GM12892 (cell line): ENCODE data around the genes GSK3B and POLQ.

DNA sequence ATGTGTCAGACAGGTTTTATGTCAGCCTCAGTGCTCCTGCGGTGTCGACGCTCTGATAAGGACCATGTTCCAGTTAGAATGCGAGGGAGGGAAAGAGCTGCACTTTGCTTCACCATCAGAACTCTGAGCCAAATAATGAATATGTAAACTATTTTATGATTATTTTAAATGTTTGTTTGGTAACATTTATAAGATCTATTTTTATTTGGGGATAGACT lies 45.1 kb downstream of the TMEM39A start:
- RRBS, result no CpG with 5 or more reads among the region's 4 CpGs

- RRBS, result no CpG with 5 or more reads among the region's 5 CpGs
Measured at GRCh38 chr3:119589082-119589608, 8.5 kb upstream of the PLA1A start.

DNA sequence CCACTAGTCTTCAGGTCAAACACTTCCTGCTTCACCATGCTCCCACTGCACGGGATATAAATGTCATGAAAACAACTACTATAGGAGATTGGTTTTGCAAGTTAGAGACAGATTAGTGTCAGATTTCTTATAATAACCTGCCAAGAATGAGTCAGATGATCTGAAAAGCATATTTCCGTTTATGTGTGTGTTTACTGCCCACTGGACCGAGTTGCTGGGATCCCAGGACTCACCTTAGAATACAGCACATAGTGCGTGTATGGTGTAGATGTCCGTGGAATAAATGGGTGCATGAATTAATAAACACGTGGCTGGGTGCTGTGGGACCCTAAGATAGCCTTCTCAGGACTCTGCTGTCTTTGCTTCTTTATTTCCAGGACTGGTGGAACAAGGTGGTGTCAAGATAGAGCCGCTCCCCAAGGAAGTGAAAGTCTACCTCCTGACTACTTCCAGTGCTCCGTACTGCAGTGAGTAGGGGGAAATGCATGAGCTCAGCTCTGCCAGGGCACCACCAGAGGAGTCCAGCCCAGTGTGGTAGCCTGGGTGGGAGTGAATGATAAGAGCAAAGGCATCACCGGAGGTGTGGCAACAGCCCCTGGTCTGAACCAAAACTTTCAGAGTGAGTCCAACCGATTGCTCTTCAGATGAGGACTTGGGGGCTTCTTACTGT lies 21.6 kb downstream of the PLA1A start:
- RRBS, result no CpG with 5 or more reads among the region's 10 CpGs

DNA sequence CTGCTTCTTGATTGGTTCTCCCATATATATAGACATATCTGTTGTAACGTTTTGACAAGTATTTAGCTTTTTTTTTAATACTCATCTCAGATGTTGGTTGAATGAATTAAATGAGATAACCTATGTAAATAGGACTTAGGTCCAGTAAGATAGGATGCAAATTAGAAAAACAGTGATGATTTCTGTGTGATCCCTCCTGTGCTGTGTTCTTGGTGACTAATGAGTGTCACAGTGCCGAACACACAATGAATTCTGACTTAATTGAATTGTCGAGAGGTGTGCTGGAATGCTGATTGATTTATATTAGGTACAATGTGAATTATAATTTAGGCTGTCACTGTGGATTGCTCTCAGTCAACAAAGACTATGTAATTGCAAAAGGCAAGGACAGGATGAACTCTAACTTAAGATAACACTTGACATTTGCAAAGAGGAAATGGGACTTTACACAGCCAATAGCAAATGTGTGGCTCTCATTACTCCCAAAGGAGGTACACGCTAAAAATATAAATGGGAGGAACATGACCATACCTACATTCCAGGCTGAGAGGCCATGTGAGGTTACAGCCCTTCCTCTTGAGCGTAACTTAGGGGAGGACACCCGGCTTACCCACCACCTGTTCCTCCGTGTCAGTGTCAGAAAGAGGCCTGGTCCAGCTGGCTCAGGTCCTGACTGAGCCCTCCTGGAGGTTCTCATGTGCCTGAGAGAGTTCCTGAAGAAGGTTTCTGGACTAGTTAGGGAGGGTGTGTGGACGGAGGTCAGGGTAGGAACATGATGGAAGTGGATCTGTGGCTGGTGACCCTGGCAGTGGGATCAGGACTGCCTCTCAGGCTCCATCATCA lies 8.2 kb downstream of the POPDC2 start:
- RRBS, result no CpG with 5 or more reads among the region's 8 CpGs

DNA sequence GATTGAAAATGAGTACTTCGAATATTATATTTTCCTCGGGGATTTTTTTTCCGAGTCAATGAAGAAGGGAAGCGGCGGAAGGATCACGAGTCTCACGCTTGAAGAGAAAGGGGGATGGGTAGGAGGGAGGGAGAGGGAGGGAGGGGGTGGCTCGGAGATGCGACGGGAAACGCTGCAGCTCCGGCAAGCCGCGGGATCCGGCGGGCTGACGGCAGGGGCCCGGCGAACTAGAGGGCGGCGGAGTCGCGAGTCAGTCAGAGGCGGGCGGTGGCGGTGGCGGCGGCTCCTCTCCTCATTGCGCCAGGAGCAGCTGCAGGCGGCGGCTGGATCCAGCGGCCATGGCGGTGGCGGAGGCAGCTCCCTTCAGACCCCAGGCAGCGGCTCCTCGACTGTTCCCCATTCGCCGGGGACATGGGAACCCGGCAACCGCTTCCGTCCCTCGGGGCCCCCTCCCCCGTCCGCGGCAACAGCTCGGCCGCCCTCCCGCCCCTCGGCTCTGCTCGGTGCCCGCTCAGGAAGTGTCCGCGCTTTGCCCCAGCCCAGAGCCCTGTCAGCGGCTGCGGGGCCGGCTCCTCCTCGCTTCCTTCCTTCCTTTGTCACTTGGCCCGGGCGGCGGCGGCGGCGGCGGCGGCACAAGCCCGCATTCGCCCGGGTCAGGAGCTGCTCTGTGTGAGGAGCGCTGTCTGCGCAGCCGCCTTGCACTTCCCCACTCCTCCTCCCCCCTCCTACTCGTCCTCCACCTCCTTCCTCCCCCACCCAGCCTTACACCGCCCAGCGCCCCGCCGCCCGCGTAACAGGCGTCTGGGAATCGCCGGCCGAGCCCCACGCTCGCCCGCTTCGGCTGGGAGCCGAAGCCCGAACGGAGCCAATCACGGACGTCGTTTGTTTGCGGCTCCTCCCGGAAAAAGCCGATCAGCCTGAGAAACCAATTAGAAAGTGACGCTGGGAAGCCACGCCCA lies at the start of gene GSK3B:
Gene GSK3B (minus strand): TSS at position 671 of the 959 bp plus-strand sequence.
- RRBS, result under 1% methylated on average over 16 of the region's 97 CpGs

GRCh38 chr3:120159867-120160655 lies 65.8 kb upstream of the GSK3B start:
- RRBS, result no CpG with 5 or more reads among the region's 5 CpGs

DNA sequence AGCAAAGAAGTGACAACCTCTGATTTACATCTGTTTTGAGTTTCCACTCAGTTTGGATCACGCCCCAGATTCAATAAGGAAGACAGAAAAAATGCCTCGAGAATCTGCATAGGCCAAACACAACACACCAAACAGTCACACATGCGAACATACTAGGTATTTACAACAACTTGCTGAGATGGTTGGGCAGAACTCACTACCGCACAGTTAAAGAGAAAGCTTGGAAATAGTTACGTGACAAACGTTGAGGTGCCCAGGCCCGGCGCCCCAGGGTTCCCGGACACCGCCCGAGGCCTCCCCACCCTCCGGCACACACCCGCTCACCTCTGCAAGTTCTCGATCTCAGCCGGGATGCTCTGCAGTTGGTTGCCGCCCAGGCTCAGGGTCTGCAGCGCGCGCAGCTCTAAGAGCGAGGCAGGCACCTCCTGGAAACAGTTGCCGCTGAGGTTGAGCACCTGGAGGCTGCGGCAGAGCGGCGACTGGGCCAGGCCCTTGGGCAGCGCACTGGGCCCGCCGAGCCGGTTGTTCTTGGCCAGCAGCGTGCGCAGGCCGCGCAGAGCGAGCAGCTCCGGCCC lies 647 bp downstream of the LRRC58 start:
- RRBS, result under 1% methylated on average over 10 of the region's 34 CpGs

DNA sequence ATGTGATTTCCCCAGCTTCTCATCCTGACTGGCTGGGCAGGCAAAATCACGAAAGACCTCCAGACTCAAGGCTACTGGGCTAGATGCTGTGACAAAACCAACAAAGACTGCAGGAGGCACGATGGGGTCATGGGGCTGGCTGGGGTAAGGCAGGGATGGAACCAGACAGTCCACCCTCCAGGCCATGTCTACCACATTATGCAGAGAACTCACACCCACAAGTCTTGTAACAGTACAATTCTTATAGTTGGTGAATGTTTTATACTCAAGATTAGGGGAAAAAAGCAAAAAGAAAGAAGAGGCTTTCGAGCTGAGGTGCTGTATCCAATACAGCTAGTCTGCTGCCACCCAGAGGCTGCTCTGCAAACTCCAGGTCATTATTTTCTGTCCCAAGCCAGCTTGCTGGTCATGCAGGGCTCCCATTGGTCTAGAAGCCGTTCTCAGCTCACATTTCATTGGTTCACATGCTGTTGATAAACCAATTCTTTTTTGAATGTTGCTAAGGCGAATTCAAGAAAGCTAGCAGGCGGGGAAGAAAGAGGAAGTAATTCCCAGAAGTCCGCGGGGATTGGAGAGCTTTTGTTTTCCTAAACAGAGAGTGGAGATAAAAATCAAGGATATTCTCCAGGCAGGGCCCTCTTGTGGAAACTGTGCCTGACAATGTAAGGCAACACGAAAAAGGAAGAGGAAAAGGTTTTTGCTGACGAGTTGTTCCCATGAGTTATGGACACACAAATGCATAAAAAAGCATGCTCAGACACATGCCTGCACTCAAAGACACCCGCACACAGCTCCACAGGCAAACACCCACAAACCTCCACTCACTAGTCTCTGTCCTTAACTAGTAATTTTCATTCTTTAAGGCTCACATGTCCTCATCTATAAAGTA lies 33.5 kb downstream of the FSTL1 start:
- RRBS, result no CpG with 5 or more reads among the region's 11 CpGs

- RRBS, result no CpG with 5 or more reads among the region's 3 CpGs
Measured at GRCh38 chr3:120431974-120432634, 18.7 kb downstream of the FSTL1 start.

DNA sequence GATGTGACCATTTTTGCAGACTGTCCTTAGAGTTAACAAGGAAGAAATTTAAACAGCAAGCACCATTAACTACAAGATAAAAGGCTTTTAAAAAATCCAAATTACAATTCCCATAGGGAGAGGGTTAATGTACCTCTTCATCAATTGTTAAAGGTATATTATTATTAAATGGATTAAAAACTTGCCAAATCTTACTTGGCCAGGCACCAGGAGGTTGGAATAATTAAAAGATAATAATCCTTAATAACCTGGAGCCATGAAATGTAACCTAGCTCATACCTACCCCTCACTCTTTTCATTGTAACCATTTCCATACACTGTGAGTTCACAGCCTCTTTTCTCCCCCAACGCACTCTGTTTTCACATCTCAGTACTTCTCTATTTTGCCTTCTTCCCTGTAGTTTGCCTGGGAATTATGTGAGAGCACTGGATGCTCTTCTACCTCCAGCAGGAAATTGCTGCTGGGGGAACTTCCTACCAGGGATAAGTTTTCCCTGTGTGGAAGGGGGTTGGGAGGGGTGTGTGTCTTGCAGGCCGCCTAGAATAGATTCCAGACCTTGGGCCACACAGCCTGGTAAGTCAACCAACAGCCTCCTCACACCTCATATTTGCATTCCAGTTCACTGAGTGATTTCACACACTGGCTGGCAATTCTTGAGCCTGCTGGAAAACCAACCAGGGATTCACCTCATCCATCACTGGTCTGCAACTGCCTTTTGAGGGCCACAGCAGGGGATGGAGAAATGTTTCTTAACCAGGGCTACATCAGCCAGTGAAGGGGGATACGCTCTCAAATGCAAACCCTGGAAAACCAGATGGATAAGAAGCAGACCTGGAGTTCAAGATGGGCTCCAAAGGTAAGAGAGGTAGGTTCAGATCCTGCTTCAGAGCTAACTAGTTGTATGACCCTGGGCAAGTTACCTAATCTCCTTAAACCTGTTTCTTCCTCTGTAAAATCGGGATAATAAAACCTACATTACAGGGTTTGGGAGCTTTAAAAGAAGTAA lies 2.2 kb downstream of the FSTL1 start:
- RRBS, result no CpG with 5 or more reads among the region's 4 CpGs

- RRBS, result no CpG with 5 or more reads among the region's 4 CpGs
Measured at GRCh38 chr3:120567299-120567771, 28.8 kb upstream of the NDUFB4 start.

DNA sequence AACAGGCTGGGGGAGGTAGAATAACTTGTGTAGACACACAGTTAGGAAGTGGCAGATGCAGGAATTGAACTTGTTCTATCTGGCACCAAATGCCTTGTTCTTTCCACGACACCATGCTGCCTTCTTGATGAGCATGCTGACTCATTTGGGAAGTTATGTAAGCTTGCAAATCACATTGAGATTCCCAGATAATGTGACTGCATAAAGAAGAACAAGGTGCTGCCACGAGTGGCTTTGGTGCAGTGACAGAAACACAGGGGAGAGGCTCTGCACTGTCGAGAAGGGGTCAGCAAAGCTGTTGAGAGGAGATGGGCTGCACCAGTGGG lies 27.5 kb upstream of the NDUFB4 start:
- RRBS, result no CpG with 5 or more reads among the region's 3 CpGs

GRCh38 chr3:121545130-121546403 lies at the start of gene POLQ:
TSS of gene POLQ (minus strand) at chr3:121545988.
- RRBS, result 2% methylated on average over 11 of the region's 59 CpGs

- RRBS, result no CpG with 5 or more reads among the region's 3 CpGs
Measured at GRCh38 chr3:121654543-121655039, 6.1 kb downstream of the HCLS1 start.

- RRBS, result no CpG with 5 or more reads among the region's 2 CpGs
Measured at GRCh38 chr3:121702371-121702883, 41.7 kb upstream of the HCLS1 start.

- RRBS, result 0% methylated on average over 2 of the region's 22 CpGs
Measured at GRCh38 chr3:121749786-121750407, 356 bp upstream of the GOLGB1 start.

DNA sequence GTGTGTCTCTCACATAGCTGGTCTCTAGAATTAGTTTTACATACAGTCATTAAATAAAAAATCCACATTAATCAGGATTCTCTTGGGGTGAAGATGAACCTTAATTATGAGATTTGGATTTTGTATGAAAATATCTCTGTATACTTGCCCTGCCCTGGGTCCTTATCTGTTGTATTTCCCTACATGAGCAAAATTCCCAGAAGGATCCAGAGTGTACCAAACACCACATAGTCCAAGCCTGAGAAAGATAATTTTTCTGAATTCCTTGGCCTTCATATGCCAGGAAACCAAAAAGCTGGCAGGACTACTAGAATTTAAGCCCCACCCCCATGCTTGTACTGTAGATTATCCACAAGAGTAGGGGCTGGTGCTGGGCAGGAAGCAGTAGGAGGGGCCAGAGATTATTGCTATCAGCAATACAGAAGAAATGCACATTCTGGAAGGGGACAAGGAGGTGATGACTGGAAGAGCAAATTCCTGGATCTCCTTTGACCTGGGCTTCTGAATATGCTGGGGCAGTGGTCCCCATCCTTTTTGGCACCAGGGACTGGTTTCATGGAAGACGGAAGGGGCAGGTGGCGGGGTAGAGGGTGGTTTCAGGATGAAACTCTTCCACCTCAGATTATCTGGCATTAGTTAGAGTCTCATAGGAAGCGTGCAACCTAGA lies 7.9 kb upstream of the GOLGB1 start:
- RRBS, result no CpG with 5 or more reads among the region's 3 CpGs

DNA sequence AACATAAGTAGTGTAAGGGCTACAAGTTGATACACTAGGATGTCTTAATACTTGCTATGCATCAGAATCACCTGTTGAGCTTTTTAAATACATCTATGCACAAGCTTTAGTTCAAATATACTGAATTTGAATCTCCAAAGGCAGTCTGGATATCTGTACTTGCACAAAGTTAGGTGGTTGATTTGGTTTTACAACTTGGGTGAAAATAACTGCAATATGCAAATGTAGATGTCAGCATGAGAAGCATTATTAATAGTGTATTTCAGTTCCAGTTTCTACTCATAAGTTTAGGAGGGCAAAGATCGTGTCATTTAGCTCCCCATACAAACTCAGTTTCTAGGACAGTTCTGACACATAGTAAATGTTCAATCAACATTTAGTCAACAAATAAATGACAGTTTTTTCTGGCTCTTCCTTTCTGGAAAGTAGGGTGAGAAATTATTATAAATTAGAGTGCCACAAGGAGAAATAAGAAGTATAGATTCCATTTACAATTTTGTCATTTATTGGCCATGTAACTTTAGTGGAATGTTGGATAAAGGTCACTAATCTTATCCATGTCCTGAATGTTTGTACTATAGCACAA lies 25.5 kb downstream of the IQCB1 start:
- RRBS, result no CpG with 5 or more reads among the region's 1 CpG

GRCh38 chr3:121834071-121834671 lies 689 bp downstream of the IQCB1 start:
- RRBS, result no CpG with 5 or more reads among the region's 17 CpGs

DNA sequence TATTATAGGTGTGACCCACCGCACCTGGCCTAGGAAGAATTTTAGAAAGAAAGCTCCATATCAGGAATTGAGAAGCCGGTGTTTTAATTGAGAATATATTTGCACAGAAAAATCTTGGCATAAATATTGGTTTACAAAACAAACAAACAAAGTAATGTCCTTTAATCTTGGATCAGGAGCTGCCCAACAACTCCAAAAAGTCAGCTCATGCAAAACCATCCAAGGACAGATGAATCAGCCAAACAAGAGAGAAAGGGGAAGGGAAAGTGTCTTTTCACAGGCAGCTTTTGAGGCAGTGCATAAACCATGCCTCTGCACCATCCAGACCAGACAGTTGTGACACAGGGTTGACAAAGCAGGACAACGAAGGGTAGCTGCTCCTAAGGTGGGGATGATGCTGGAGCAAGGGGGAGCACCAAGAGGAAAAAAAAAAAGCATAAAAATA lies 8.7 kb downstream of the CD86 start:
- RRBS, result no CpG with 5 or more reads among the region's 3 CpGs